Esophagus muscularis mucosa (tissue), 4 donors: ENCODE measurements around a stretch of chr2.

GRCh38 chr2:105425270-105426177 is 26.7 kb upstream of the FHL2 start:
- PRO-cap: no peak
- RAMPAGE, long total RNA, 4 experiments: no peak in any of the 4 experiments

GRCh38 chr2:105426364-105426949 is 27.6 kb upstream of the FHL2 start:
- PRO-cap: no peak
- RAMPAGE, long total RNA, 4 experiments: no peak in any of the 4 experiments

GRCh38 chr2:105438145-105439024 is 39.5 kb upstream of the FHL2 start:
- PRO-cap: no peak
- RAMPAGE, long total RNA, 4 experiments: no peak in any of the 4 experiments

GRCh38 chr2:105448901-105449522 is 50.2 kb upstream of the FHL2 start:
- PRO-cap: no peak
- RAMPAGE, long total RNA, 4 experiments: no peak in any of the 4 experiments

DNA sequence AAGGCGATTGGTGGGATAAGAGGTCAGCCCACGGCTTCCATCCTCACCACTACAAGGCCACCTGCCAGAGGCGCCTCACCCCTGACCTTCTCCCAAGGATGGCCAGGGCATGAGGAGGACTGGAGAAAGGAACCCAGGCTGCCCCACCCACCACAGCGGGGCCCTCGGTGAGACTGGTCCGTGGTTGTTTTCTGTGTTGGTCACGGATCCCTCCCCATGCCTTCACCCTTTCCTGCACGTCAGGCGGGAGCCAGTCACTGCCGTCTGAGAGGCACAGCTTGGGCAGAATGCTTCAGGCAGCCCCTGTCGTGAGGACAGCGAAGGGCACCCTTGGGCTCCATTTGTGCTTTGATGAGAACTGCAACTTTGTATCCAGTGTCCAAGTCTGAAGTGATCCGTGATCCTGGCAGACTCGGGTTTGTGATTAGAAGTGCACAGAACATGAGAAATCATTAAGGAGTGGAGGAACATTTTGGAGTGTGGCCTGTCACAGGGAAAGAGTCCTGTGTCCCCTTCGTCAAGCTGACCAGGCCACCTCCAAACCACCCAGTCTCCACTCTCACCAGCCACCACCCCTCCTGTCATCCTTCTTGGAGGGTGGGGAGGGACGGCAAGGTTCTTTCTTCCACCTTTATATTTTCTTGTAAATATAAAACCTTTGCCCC is 88.8 kb upstream of the FHL2 start:
- PRO-cap: no peak
- RAMPAGE, long total RNA, 4 experiments: no peak in any of the 4 experiments

DNA sequence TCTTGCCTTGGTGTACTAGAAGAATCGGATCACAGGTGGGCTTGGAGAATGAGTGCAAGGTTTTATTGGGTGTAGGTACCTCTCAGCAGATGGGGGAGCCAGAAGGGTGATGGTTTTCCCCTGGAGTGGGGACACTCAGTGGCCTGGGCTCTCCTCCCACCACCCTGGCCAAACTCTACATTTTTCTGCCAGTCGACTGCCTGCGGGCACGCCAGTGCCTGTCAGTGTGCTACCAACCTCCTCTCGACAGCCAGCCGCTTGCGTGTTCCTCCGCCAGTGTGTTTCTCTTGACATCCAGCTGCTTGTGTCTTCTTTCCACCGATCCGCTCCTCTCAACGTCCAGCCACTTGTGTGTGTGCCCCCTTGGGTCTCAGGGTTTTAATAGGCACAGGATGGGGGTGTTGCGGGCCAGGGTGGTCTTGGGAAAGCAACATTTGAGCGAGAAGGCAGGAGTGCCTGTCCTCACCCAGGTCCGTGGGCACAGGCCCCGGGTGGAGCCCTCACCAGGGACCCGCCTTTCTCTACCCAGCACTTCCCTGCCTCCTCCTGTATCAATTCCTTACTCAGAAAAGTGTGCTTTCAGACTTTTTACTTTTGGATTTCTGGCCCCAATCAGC is 95.7 kb upstream of the FHL2 start:
- PRO-cap: no peak
- RAMPAGE, long total RNA, 4 experiments: no peak in any of the 4 experiments

- PRO-cap: no peak
- RAMPAGE, long total RNA, 4 experiments: no peak in any of the 4 experiments
These were observed 116.9 kb upstream of the FHL2 start for GRCh38 chr2:105515721-105516220.

GRCh38 chr2:105592182-105592829 is 152.4 kb upstream of the NCK2 start:
- PRO-cap: no peak
- RAMPAGE, long total RNA, 4 experiments: no peak in any of the 4 experiments

DNA sequence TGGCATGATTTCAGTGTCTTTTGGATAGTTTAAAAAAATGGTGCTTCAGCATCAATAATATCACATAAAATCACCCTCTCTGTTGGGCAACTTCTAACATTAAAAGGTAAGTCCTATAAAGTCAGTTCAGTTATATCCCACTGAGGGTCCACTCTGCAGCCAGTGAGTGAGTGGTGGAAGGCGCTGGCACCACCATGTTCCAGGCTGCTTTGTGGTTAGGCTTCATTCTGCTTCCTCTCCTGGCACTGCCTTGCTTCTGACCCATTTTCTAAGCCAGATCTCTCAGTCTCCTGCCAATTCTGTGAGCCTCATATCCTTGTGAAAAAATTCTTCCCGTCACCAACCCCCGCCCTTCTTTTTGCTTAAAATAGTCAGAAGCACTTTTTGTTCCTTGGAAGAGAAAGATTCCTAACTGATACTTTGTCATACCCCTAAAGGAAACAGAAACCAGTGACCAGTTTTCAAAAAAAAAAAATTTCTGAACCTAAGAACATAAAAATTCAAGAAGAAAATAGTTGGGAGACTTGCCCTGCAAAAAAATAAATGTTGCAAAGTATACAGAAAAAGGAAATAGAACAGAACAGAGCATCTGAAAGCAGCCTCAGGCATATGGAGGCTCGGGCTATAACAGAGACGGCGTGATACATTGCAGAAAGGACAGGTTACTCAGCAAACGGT is 139.7 kb upstream of the NCK2 start:
- PRO-cap: no peak
- RAMPAGE, long total RNA, 4 experiments: no peak in any of the 4 experiments

- PRO-cap: no peak
- RAMPAGE, long total RNA, 4 experiments: no peak in any of the 4 experiments
These were observed 127.0 kb upstream of the NCK2 start for GRCh38 chr2:105617515-105618319.

DNA sequence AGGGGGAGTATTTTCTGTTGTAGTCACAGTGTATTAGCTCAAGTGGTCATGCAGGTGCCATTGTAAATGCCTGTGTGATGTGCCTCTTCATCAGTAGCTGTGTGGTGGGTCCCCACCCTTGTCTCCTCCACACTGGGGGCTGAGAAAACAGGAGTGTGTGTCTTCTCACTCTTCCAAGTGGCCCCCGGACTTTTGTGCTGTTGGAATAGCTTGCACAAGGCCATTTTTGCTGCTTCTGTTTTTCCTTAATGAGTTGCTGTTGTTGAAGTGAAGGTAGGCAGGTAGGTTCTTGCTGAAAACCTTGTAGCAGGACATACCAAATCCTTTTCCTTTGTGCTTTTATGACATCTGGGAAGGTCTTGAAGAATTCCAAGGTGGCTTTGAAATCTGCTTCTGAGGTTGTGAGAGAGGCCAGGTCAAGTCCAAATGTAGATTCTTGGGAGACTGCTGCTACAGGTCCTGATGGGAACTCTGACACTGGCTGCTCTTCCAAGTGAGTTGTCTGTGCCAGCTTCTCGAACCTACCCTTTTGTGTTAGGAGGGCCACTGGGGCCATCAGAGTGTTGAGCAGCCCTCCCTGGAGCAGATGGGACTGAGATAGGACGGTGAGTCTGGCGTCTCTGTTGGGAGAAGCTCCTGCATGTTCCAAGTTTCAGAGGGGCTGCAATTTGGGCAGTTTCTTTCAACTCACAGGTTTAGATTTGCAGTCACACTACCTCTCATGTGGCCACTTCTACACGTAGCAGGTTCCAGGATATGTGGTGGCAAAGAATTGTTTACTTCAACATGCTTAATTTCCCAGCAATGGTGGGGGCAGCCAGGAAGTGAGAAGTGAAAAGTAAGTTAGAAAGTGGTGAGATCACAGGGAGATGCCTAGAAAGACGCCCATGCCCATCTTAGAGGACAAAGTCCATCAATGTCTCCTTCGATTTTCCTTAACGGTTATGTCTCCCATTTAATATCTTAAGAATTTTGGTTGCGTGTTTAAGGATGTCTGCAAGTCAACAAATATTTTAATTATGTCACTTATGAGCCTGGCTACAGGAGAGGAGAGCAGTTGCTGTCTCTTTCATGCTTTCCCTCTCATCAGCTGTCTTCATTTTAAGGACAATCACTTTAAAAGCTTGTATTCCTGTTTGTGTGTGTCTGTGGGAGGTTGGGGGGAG is 9.1 kb downstream of the NCK2 start:
- PRO-cap: unidirectional peak, plus-strand start at position 856 of the sequence
- RAMPAGE, long total RNA, 4 experiments: no peak in any of the 4 experiments

GRCh38 chr2:105757266-105757968 is 12.7 kb downstream of the NCK2 start:
- PRO-cap: no peak
- RAMPAGE, long total RNA, 4 experiments: no peak in any of the 4 experiments

- PRO-cap: unidirectional peak, plus-strand start at chr2:105790372
- RAMPAGE, long total RNA, 4 experiments: no peak in any of the 4 experiments
These were observed 45.4 kb downstream of the NCK2 start for GRCh38 chr2:105789789-105790747.

DNA sequence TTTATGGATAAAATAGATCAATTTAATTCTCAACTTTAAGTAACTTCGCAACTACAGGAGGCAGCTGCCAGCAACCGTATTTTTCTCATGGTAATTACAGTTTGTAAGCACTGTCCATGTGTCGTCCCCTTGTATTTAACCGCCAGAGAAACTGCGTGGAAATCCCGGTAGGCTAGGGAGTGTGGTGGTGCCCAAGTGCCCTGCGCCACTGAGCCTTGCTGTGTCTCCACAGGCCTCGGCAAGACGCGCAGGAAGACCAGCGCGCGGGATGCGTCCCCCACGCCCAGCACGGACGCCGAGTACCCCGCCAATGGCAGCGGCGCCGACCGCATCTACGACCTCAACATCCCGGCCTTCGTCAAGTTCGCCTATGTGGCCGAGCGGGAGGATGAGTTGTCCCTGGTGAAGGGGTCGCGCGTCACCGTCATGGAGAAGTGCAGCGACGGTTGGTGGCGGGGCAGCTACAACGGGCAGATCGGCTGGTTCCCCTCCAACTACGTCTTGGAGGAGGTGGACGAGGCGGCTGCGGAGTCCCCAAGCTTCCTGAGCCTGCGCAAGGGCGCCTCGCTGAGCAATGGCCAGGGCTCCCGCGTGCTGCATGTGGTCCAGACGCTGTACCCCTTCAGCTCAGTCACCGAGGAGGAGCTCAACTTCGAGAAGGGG is 136.5 kb downstream of the NCK2 start:
- PRO-cap: no peak
- RAMPAGE, long total RNA, 4 experiments: no peak in any of the 4 experiments

- PRO-cap: unidirectional peak, minus-strand start at chr2:106110581
- RAMPAGE, long total RNA, 4 experiments: no peak in any of the 4 experiments
These were observed 44.9 kb downstream of the ECRG4 start for GRCh38 chr2:106110406-106110778.

DNA sequence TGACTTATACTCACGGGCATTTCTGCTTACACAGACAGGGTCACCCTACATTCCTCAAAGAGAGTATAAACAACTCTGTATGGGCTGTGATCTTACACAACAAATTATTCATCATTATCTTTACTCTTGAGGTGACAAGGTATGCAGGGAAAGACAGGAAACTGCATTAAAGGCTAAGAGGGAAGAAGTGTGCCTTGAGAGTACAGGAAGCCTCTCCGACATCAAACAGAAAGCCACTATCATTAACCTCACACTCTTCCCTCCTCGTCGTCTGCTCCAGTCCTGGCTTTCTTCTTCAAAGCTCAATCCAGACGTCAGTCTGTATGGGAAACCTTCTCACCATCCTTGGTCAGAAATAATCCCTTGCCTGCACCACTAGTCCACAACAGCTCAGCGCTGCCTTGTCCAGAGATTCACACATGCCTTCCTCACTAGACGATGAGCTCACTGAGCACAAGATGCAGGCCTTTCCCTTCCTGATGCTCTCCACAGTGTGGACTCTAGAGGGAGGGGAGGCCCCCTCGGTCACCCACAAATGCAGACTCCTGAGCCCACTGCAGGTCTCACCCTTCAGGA is 56.1 kb downstream of the UXS1 start:
- PRO-cap: bidirectional peak, plus-strand start at position 431 of the sequence, minus-strand start at position 403 of the sequence
- RAMPAGE, long total RNA, 4 experiments: no peak in any of the 4 experiments

DNA sequence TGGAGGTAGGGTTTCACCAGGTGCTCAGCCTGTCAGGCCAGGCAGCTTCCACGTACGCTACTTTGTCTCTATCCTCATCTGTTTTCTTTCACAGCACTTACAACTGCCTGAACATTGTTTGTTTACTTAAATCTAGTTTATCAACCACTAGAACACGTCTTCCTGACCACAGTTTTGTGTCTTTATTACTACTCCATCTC is 11.4 kb upstream of the UXS1 start:
- PRO-cap: no peak
- RAMPAGE, long total RNA, 4 experiments: no peak in any of the 4 experiments

DNA sequence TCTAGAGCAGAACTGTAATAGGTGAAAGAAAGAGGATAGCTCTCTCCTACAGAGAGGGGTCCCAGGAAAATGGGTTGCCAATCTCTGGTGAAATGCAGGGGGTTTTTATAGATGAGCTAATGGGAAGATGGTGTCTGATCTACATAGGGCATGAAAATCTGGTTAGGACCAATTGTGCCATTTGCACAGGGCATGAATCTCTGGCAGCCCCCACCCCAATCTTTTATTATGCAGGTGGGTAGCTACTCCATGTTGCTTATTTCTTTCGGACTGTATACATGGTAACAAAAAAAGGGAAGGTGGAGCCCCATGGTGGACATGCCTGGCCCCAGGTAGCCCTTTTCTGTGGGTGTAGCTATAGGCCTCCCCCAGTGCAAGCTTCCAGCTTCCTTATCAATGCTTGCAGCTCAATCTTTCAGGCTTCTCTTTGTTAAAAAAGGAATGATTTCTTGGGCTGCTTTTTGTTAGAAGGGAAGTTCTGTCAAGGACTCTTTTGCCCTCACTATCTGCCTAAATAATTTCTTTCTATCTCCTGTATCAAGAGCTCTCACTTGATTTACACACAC is 14.3 kb upstream of the UXS1 start:
- PRO-cap: no peak
- RAMPAGE, long total RNA, 4 experiments: no peak in any of the 4 experiments

GRCh38 chr2:106253748-106253976 is 59.6 kb upstream of the UXS1 start:
- PRO-cap: no peak
- RAMPAGE, long total RNA, 4 experiments: no peak in any of the 4 experiments

DNA sequence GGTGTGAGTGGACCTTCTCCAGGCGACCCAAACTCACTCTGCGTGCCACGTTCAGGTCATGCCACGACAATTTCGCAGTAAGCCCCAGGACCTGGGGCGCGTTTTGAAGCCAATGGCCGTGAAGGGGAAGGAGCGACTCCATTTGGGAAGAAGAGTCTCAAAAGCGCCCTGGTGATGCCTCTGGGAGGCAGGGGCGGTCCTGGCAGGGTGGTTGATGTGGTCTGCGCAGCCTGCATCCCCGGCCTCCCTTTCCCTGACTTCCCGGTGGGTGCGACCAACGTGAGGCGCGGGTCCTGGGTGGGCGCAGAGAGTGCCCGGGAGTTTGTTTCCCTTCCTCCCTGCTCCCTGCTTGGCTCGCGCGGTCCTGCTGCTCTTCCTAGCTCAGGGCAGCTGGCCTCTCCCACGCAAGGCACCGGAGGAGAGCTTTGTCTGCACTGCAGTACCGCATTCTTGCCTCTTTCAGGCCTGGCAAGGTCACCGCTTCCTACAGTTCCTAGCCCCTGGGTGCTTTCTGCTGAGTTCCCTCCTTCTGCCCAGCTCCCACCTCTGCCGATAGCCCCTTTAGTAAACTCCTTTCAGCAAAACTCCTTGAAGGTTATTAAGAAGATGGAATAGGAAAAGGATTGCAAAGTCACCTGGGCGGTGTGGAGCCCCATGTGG is 116.6 kb upstream of the UXS1 start:
- PRO-cap: no peak
- RAMPAGE, long total RNA, 4 experiments: no peak in any of the 4 experiments